H4 (cell line): ENCODE results near the genes RS1, EIF1AX, SMS and ACOT9.

GRCh38 chrX:17635110-17635867, 102.0 kb upstream of the SCML1 start:
- RAMPAGE, long total RNA = no peak

GRCh38 chrX:17737972-17738895, 941 bp downstream of the SCML1 start:
- RAMPAGE, long total RNA = no peak

DNA sequence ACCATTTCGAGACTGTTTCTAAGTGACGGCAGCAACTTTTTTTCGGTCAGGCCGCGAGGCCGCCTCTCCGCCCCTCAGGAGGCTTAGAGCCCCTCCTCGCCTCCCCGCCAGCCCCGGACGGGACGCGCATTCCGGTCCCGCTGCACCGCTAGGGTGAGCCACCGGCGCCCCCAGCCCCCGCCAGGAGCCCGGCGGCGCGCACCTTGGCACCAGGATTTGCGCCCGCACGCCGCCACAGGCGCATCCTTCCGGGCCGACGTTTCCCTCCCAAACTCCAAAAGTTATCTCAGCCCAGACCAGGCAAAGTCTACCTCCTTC, 648 bp downstream of the SCML2 start:
- RAMPAGE, long total RNA = no peak

GRCh38 chrX:18671933-18672337, at the start of gene RS1:
Gene RS1 (minus strand): TSS chrX:18672108.
- RAMPAGE, long total RNA = no peak

- RAMPAGE, long total RNA = no peak
These were observed 96.5 kb downstream of the PHKA2 start for GRCh38 chrX:18887238-18888074.

GRCh38 chrX:18919956-18920502, 63.9 kb downstream of the PHKA2 start:
- RAMPAGE, long total RNA = no peak

- RAMPAGE, long total RNA = no peak
These were observed 37.3 kb upstream of the SH3KBP1 start for GRCh38 chrX:19924650-19925089.

DNA sequence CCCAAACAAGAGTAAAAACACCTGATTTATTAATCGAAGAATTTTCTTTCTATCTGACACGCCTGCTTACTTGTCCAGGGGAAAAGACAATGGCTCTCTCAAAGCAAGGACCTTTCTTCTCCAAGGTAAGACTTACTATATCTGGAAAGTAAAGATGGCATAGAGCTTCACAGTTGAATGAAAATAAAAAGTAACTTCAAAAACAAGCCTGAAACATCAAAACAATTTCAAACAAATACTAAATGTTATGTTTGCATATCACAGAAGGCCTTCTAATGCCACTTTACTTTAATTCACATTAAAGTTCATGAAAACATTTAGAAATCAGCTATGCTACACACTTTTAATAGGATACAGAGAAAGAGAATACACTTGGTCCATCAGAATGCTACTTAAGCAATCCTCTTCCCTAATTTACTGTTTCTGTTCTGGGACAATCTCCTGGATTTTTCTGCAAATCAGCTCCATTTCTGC, 36.8 kb downstream of the BCLAF3 start:
- RAMPAGE, long total RNA = no peak

DNA sequence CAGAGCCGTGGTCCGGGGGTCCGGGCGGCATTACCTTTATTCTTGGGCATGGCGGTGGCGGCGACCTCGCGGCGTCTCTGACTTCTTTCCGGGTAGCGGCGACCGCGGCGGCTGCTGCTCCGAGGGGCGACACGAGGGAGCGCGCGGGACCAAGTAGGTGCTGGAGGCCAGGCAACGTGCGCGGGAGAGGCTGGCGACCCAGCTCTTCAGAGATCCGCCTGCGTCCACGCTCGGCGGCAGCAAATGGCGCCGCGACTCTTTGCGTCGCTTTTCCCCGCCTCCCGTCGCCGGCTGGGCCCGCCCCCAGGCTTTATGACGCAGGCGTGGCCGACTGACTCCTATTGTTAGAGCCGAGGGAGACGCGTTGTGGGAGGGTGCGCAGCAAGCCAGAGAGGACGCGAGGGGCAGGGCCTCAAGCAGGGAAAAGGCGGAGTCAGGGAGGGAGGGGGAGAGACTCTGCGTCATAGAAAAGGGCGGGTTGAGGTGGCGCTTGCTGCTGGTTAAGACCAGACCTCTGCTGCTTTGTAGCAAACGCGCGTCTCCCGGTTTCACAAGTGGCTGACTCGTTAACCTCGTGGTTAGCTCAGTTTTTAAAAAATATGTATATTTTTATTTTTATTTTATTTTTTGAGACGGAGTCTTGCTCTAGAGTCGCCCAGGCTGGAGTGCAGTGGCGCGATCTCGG, at the start of gene EIF1AX:
Gene EIF1AX (minus strand): TSS at position 248 of the 685 bp plus-strand sequence.
- RAMPAGE, long total RNA = start-site peak on the minus strand centred at position 226 of the sequence, 14 bp wide, 30 reads

GRCh38 chrX:20215415-20215904, 51.2 kb downstream of the RPS6KA3 start:
- RAMPAGE, long total RNA = no peak

- RAMPAGE, long total RNA = no peak
These were observed 48.4 kb upstream of the RPS6KA3 start for GRCh38 chrX:20314938-20315628.

DNA sequence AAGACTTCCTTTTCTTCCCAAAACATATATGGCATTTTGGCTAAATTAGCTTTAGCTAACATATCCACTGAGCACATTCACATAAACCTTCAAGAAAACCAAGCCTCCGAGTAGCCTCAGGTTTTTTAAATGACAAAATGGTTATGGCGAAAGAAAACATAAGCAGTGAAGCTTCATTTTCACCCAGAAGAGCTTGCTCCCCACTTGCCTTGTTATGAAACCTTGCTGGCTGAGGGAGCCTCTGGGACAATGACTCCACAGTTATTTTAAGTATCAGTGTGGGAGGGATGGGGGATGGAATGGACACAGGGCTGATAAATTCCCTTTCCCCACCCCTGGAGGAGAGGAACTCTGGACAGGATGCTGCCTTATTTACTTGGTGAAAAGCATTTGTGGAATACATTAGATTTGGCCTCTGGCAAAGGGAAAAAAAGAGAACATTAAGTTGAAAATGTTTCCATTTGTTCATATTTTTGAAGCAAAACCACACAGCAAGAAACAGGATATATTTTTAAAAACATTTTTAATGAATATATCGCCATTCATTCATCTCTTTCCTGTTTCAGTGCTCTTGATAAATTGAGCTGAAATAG, 220.7 kb upstream of the CNKSR2 start:
- RAMPAGE, long total RNA = no peak

GRCh38 chrX:21668963-21669303, 10.8 kb upstream of the KLHL34 start:
- RAMPAGE, long total RNA = no peak

DNA sequence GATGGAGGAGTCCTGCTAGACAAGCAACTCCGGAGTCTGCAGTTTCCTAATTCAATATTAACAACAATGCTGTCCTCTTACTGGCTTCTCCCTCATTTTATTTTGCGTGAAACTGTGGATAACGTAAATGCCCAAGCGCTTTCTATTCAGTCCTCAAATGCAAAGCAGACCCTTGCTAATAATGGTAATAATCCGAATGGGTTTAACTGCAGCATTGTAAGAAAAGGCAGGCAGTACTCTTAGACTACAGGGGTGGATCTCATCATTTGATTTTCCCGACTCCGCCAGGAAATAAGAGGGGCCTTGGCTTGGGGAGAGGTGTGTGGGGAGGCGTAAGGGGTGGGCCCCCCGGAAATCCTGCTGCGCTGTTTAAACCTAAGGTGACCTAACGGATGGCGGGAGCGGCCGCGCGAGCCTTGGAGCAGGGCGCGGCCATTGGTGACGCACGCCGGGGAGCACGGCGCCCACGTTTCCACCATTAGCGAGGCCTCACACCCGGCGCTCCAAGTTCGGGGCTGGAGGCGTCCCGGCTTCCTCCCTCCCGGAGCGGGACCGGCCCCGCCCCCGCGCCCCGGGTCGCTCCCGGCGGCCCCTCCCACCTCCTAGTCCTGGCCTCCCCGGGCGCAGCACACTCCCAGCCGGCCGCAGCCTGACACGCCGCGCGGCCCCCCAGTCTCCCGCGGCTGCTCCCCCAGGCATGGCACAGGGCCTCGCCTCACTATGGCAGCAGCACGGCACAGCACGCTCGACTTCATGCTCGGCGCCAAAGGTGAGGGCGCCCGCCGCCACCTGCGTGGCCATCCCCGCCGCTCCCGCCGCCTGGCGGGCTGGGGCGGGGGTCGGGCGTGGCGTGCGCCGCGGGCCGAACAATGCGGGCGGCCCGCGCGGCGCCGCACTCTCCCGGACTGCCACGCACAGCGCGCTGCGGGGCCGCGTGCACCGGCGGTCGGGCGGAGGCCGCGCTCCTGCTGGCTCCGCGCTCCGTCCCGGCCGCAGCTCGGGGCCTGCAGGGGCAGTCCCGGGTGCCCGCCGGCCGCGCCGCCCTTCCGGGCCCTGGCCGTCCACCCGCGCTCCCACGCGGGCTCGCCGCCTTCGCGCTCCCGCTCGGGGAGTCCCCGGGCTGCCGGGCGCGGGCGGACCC, at the start of gene SMS:
Gene SMS (plus strand): TSS at position 605 of the 1,141 bp plus-strand sequence.
- RAMPAGE, long total RNA = start-site peak on the plus strand centred at position 637 of the sequence, 9 bp wide, 322 reads

DNA sequence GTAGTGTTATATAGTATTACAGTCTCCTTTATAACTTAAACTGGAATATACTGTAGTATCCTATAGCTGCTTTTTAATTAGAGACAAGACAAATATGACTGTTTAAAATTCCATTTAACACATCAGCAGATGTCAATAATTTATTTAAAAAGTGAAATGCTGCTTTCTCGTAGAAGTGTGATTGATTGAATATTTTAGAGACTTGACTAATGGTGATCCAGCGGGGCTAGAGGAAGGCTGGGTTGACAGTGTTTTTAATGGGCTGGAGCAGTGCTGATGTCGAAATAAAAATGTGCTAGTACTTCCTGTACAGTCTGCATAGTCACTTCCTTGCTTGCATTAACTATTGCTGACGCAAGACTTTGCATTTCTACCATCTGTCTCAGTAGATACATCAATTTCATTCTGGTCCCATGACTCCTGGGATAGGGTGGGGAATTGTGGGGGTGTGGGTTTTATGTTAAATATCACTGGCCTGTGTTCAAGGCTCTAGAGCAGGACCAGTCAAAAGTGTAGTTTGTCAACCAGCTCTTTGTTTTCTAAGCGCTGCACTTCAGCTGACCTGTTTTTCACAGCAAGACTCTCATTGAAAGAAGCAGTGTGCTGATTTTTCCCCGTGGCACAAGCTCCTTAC, 35.3 kb upstream of the PHEX start:
- RAMPAGE, long total RNA = no peak

GRCh38 chrX:22105367-22105798, 73.3 kb downstream of the PHEX start:
- RAMPAGE, long total RNA = no peak

- RAMPAGE, long total RNA = start-site peak on the minus strand at chrX:23743246-23743289, 503 reads
These were observed at the start of gene ACOT9 for GRCh38 chrX:23742202-23743343. Gene ACOT9 (minus strand): TSS chrX:23743276.

- RAMPAGE, long total RNA = no peak
These were observed 22.3 kb downstream of the SAT1 start for GRCh38 chrX:23805225-23805788.

DNA sequence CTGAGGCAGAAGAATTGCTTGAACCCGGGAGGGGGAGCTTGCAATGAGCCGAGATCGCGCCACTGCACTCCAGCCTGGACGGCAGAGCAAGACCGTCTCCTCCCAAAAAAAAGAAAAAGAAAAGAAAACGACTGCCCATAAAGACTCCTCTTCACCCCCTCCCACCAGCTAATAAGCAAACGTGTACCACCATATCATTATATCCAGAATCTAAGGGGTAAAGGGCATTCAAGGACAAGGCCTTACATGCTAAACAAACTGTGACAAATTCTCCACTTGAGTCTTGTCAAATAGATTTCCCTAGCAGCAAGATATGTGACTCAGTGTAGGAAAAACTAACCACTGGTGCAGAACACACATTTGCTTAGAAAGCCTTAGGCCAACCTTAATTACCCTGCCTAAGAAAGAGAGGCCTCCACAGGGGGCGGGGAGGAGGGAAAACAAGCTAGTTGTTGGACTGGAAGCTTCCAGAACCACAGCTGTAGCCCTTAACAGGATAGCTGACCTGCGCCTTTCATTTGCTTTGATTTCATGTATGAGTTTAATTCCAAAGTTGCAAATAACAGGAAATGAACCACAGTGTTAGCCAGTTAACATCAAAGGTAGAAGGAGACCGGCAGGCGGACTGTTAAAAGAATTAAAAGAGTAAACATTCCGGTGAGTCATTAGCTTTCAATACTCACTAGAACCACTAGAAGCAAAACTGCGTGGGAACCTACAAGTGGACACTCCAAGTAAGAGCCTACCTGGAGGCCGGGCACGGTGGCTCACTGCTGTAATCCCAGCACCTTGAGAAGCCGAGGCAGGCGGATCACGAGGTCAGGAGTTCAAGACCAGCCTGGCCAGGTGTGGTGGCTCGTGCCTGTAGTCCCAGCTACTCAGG, 24.3 kb downstream of the SAT1 start:
- RAMPAGE, long total RNA = no peak

GRCh38 chrX:23903942-23904663, 3.6 kb downstream of the APOO start:
- RAMPAGE, long total RNA = no peak